Endothelial cell of umbilical vein (primary cell): ENCODE results near the genes APOBEC3B, PDGFB and ENTHD1.

- PRO-cap, result no peak
CAGE:
- cytosol, long polyA minus RNA, result no peak
- cytosol, long polyA plus RNA, result no peak
- long polyA plus RNA, result no peak
- nucleus, long polyA minus RNA, result no peak
- nucleus, long polyA plus RNA, result no peak
Observed at GRCh38 chr22:38927004-38927632, 30.3 kb upstream of the APOBEC3A start.

DNA sequence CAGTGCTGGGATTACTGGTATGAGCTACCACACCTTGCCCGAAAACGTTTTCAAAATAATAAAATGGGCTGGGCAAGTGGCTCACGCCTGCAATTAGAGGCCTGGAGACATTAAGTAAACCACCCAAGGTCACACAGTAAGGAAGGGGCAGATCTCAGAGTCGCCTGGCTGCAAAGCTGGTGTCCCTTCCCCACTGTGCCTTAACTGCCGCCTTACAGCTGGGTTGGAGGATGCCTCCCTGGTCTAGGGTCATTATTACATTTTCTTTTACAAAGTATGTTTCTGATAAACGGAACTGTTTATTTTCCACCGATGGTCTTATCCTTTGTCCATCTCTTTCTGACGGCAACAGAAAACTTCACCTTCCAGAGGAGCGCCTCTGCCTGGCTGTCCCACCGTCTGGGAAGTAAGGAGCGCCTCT is 1.4 kb upstream of the APOBEC3B start:
- PRO-cap, result no peak
CAGE:
- cytosol, long polyA minus RNA, result no peak
- cytosol, long polyA plus RNA, result no peak
- long polyA plus RNA, result no peak
- nucleus, long polyA minus RNA, result no peak
- nucleus, long polyA plus RNA, result no peak

GRCh38 chr22:38981907-38982789 is at the start of gene APOBEC3B:
APOBEC3B (plus strand) TSS chr22:38982347.
- PRO-cap, result bidirectional peak, plus-strand start at chr22:38982410, minus-strand start at chr22:38982268
CAGE:
- cytosol, long polyA minus RNA, result start-site peak on the plus strand at chr22:38982400-38982410, 25 reads
- cytosol, long polyA plus RNA, result start-site peak on the plus strand at chr22:38982371-38982426, 141 and 227 reads in 2 replicates
- long polyA plus RNA, result start-site peak on the plus strand at chr22:38982381-38982405, 289 and 325 reads in 2 replicates
- nucleus, long polyA minus RNA, result start-site peak on the plus strand at chr22:38982383-38982425, 123 reads
- nucleus, long polyA plus RNA, result start-site peak on the plus strand at chr22:38982371-38982425, 103 and 148 reads in 2 replicates

DNA sequence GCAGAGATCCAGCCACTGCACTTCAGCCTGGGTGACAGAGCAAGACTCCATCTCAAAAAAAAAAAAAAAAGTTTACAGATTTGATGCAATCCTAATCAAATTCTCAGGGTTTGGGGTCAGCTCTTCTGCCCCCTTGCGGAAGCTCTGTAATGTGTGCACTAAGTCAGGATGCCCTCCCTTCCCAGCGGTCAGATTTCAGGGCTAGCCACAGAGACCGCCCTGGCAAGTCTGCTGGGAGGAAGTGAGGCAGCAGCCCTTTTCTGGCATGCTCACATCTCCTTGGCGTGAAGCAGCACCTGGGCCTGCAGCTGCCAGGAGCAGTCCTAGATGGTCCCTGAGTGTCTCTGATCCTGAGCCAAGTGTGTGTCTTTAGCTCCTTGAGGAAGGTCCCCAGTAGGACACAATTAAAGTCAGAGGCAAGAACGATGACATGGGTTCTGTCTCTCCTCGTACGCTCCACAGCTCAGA is 10.9 kb upstream of the APOBEC3C start:
- PRO-cap, result no peak
CAGE:
- cytosol, long polyA minus RNA, result no peak
- cytosol, long polyA plus RNA, result no peak
- long polyA plus RNA, result no peak
- nucleus, long polyA minus RNA, result no peak
- nucleus, long polyA plus RNA, result no peak

- PRO-cap, result no peak
CAGE:
- cytosol, long polyA minus RNA, result no peak
- cytosol, long polyA plus RNA, result no peak
- long polyA plus RNA, result no peak
- nucleus, long polyA minus RNA, result no peak
- nucleus, long polyA plus RNA, result no peak
Observed at GRCh38 chr22:39013003-39013333, 1.1 kb upstream of the APOBEC3C start.

GRCh38 chr22:39177827-39178240 is 25.4 kb upstream of the CBX7 start:
- PRO-cap, result bidirectional peak, plus-strand start at chr22:39178100, minus-strand start at chr22:39178002
CAGE:
- cytosol, long polyA minus RNA, result no peak
- cytosol, long polyA plus RNA, result no peak
- long polyA plus RNA, result no peak
- nucleus, long polyA minus RNA, result no peak
- nucleus, long polyA plus RNA, result no peak

- PRO-cap, result bidirectional peak, plus-strand start at chr22:39235328, minus-strand start at chr22:39235032
CAGE:
- cytosol, long polyA minus RNA, result no peak
- cytosol, long polyA plus RNA, result no peak
- long polyA plus RNA, result no peak
- nucleus, long polyA minus RNA, result no peak
- nucleus, long polyA plus RNA, result no peak
Observed at GRCh38 chr22:39234852-39236039, 9.5 kb downstream of the PDGFB start.

GRCh38 chr22:39237261-39237846 is 7.4 kb downstream of the PDGFB start:
- PRO-cap, result no peak
CAGE:
- cytosol, long polyA minus RNA, result no peak
- cytosol, long polyA plus RNA, result no peak
- long polyA plus RNA, result no peak
- nucleus, long polyA minus RNA, result no peak
- nucleus, long polyA plus RNA, result no peak

DNA sequence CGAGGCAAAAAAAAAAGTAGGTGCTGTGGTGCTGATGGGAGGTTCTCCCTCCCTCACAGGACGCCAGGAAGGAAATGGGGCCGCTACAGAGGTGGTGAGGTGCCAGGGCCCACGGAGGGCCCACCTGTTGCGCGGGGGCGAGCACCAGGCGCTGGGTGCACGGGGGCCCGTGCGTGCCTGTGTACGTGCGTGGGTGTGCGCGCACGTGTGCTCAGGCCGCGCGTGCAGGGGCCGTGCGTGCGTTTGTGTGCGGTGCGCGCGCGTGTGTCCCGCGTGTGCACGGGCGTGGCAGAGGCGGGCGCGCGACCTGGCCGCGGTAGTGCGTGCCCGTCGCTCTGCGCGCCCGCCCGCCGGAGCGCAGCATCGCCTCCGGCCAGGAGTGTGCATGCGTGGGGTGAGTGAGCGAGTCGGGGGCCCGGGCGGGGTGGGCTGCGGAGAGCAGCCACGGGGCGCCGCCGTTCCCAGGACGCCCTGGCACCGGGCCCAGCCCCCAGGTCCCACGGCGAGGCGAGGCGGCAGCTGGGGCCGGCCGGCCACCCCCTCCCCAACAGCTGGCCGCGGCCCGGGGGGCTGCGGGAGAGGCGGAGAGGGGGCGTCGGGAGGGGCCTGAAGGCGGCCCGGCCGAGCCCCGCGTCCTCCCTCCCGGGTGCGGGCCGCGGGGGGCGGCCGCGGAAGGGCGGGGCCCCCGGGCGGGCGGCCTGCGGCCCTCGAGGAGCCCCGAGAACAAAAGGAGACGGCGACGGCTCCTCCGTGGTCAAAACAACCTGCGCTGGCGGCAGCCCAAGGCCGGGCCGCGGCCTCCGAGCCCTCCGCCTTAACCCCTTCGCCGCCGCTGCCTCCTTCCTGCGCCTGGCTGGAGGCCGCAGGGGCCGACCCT is 2.6 kb downstream of the PDGFB start:
- PRO-cap, result bidirectional peak, plus-strand start at position 753 of the sequence, minus-strand start at position 732 of the sequence
CAGE:
- cytosol, long polyA minus RNA, result no peak
- cytosol, long polyA plus RNA, result no peak
- long polyA plus RNA, result no peak
- nucleus, long polyA minus RNA, result no peak
- nucleus, long polyA plus RNA, result no peak

DNA sequence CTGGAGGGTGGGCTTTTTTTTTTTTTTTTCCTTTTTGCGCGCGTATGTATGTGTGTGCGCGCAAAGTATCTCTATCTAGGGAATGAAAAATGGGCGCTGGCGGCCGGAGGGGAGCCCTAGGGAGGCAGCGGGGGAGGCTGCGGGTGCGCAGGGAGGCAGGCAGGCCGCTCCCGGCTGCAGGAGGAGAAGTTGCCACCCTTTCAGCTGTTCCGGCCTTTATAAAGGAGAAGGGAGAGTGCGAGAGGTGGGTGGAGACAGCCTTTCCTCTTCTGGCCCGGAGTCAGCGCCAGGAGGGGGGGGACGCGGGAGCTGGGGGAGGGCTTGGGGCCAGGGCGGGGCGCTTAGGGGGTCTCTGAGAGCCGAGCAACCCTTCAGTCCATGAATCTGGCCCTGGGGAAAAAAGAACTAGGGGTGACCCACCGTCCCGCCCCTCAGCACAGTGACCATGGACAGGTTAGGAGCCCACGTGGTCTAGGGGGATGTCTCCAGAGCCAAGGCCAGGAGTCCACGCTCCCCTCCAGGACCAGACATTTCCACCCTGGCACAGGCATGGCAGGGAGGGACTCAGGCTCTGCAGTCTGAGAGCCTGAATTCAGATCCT is at the start of gene PDGFB:
Gene PDGFB, minus strand, starts transcription at position 194 of the 601 bp plus-strand sequence.
- PRO-cap, result unidirectional peak, minus-strand start at position 191 of the sequence
CAGE:
- cytosol, long polyA minus RNA, result start-site peak on the minus strand centred at position 192 of the sequence, 9 bp wide, 244 reads
- cytosol, long polyA plus RNA, result start-site peak on the minus strand centred at position 106 of the sequence, 133 bp wide, 41 and 46 reads in 2 replicates
- long polyA plus RNA, result start-site peak on the minus strand centred at position 192 of the sequence, 5 bp wide, 2,099 and 2,049 reads in 2 replicates
- nucleus, long polyA minus RNA, result start-site peak on the minus strand centred at position 192 of the sequence, 5 bp wide, 1,666 reads
- nucleus, long polyA plus RNA, result start-site peak on the minus strand centred at position 176 of the sequence, 53 bp wide, 652 and 493 reads in 2 replicates

- PRO-cap, result no peak
CAGE:
- cytosol, long polyA minus RNA, result no peak
- cytosol, long polyA plus RNA, result no peak
- long polyA plus RNA, result no peak
- nucleus, long polyA minus RNA, result no peak
- nucleus, long polyA plus RNA, result no peak
Observed at GRCh38 chr22:39254042-39254380, 9.2 kb upstream of the PDGFB start.

GRCh38 chr22:39289128-39289510 is 30.3 kb downstream of the RPL3 start:
- PRO-cap, result no peak
CAGE:
- cytosol, long polyA minus RNA, result no peak
- cytosol, long polyA plus RNA, result no peak
- long polyA plus RNA, result no peak
- nucleus, long polyA minus RNA, result no peak
- nucleus, long polyA plus RNA, result no peak

DNA sequence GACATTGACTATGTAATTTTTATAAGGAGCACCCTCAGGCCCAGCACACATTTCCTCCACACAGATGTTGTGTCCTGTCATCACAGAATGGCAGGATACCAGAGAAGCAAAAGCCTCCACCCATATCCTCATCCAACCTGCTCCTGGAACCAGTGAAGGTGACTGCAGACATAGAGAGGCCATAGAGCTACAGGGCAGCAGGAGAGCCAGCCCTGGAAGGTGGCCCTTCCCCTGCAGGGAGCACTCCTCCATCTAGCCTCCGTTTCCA is 1.0 kb upstream of the SYNGR1 start:
- PRO-cap, result no peak
CAGE:
- cytosol, long polyA minus RNA, result no peak
- cytosol, long polyA plus RNA, result no peak
- long polyA plus RNA, result no peak
- nucleus, long polyA minus RNA, result no peak
- nucleus, long polyA plus RNA, result no peak

GRCh38 chr22:39430176-39430654 is 26.6 kb upstream of the MGAT3 start:
- PRO-cap, result no peak
CAGE:
- cytosol, long polyA minus RNA, result no peak
- cytosol, long polyA plus RNA, result no peak
- long polyA plus RNA, result no peak
- nucleus, long polyA minus RNA, result no peak
- nucleus, long polyA plus RNA, result no peak

DNA sequence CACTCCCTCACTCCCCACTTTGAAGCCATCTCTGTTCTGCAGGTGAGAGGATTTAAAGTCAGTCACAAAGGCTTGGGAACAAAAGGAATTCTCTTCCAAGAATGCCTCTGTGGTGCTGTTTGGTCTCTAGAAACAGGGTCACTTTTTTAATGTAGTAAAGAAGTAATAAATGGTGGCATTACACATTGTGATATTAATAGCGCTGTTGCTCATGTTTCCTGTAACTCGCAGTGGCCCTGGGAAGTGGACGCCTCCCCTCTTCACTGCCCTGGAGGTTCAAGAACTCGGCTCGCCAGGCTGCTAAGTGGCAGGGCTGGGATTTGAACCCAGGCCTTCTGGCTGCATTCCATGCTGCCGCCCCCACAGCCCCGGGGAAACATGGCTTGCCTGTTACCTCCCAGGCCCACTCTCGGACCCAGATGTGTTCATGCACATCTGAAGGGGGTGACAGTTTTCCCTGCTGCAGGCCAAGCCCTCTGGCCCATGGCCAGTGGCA is 25.1 kb upstream of the MGAT3 start:
- PRO-cap, result bidirectional peak, plus-strand start at position 263 of the sequence, minus-strand start at position 134 of the sequence
CAGE:
- cytosol, long polyA minus RNA, result no peak
- cytosol, long polyA plus RNA, result no peak
- long polyA plus RNA, result no peak
- nucleus, long polyA minus RNA, result no peak
- nucleus, long polyA plus RNA, result no peak

GRCh38 chr22:39893238-39894062 is at the start of gene ENTHD1:
ENTHD1 (minus strand) TSS chr22:39893760.
- PRO-cap, result no peak
CAGE:
- cytosol, long polyA minus RNA, result no peak
- cytosol, long polyA plus RNA, result no peak
- long polyA plus RNA, result no peak
- nucleus, long polyA minus RNA, result no peak
- nucleus, long polyA plus RNA, result no peak

GRCh38 chr22:39898886-39899575 is 1.9 kb upstream of the GRAP2 start:
- PRO-cap, result no peak
CAGE:
- cytosol, long polyA minus RNA, result no peak
- cytosol, long polyA plus RNA, result no peak
- long polyA plus RNA, result no peak
- nucleus, long polyA minus RNA, result no peak
- nucleus, long polyA plus RNA, result no peak

- PRO-cap, result no peak
CAGE:
- cytosol, long polyA minus RNA, result no peak
- cytosol, long polyA plus RNA, result no peak
- long polyA plus RNA, result no peak
- nucleus, long polyA minus RNA, result no peak
- nucleus, long polyA plus RNA, result no peak
Observed at GRCh38 chr22:39911222-39911595, 10.3 kb downstream of the GRAP2 start.

DNA sequence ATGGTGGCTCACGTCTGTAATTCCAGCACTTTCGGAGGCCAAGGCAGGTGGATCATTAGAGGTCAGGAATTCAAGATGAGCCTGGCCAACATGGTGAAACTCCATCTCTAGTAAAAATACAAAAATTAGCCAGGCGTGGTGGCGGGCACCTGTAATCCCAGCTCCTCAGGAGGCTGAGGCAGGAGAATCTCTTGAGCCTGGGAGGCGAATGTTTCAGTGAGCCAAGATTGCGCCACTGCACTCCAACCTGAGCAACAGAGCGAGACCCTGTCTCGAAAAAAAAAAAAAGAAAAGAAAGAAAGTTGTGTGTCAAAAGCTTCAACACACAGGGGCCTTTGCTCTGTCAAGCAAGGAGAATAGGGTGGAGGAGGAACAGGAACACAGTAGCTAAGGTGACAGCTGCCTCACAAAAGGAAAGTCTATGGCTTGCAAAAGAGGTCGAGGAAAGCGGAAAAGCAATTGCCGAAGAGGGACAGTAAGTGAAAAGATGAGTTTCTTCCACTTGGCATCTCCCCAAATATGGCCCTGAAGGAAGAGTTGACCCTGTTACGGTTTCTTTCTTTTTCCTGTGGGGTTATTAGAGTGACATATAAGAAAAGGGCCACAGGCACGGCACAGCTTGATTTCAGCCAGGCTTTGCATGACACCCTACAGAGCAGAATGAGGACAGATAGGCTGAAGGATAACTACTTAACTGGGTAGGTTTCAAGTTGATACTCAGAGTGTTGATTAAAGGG is 26.5 kb upstream of the TMA7B start:
- PRO-cap, result no peak
CAGE:
- cytosol, long polyA minus RNA, result no peak
- cytosol, long polyA plus RNA, result no peak
- long polyA plus RNA, result no peak
- nucleus, long polyA minus RNA, result no peak
- nucleus, long polyA plus RNA, result no peak

DNA sequence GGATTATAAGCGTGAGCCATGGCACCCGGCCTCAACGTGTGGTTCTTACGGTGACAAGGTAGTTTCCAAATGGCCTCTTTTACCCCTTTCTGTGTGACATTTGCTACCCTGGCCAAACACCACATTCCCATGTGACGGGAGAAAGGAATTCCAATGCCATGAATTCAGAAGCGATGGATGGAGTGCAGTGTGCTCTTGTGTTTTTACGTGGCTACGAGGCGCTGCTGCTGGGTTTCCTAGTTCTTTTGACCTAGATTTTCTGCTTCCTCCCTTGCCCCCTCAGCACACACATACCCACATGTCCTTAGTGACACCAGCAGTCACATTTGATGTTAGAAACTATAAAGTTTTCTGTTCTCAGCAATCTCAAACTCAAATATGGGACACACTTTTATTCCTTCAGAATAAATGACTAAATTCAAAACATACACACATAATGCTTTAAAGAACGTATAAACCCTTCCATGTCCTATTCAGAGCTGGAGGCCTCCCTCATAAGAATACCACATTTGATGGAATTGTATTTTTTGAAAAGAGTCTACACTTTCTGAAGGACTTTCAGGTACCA is 7.8 kb upstream of the TMA7B start:
- PRO-cap, result no peak
CAGE:
- cytosol, long polyA minus RNA, result no peak
- cytosol, long polyA plus RNA, result no peak
- long polyA plus RNA, result no peak
- nucleus, long polyA minus RNA, result no peak
- nucleus, long polyA plus RNA, result no peak